ENCODE measurements around a stretch of chr4.

- CAGE, long polyA plus RNA, result no peak
- RRBS, result no CpG with 5 or more reads among the region's 5 CpGs
Observed at GRCh38 chr4:122560096-122560437, 60.8 kb downstream of the IL21 start.

- CAGE, long polyA plus RNA, result no peak
- RRBS, result no CpG with 5 or more reads among the region's 9 CpGs
Observed at GRCh38 chr4:122688246-122688903, 44.1 kb upstream of the BBS12 start.

DNA sequence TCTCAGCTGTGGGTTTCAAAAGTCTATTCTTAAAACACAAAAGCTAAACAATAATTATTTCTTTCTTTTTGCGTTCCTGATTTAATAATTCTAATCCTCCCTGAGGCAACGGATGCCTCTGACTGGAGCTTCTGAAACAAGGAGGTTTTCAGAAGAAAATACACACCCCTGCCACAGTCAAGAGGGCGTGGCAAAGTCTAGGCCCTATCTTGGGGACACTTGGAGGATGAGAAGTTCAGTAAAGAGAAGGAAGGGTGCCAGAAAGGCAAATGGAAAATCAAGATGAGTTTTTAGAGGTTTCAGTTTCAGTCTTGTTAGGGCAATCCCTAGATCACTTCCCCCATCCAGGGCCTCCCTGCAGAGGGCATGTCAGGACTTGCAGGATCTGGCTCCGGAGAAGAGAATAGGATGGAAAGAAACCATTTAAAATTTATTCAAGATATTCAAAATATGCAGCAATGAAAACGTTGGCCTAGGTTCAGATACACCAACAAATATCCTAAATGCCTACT is 28.5 kb upstream of the FGF2 start:
- CAGE, long polyA plus RNA, result no peak
- RRBS, result no CpG with 5 or more reads among the region's 5 CpGs

DNA sequence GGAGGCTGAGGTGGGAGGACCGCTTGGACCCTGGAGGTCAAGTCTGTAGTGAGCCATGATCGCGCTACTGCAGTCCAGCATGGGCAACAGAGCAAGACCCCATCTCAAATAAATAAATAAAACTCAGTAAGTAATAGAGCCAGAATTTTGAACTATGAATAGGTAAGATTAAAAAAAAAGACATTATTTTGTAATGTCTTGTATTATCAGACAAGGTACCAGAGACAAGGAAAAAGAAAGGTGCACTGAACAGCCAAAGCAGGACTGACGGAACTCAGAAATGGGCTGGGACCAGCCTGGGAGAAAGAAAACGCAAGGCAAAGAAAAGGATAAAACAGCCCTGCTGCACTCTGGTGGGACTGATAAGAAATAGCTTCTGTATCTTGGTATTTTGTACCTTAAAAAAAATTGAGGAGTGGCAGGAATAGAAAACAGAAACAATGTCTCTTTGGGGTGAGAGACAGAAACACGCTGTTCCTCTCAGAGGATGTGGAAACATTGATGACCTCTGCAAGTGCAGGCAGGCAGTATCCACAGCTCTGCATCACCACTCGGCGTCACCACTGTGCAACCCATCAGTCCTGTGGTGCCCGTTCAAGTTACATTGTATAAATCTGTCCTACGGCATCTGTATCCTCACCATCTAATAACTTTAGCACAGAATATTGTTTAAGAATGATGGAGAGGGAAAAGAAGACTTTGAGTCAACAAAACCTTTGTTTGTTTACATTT is 152.5 kb upstream of the SPRY1 start:
- CAGE, long polyA plus RNA, result no peak
- RRBS, result no CpG with 5 or more reads among the region's 10 CpGs

- CAGE, long polyA plus RNA, result no peak
- RRBS, result no CpG with 5 or more reads among the region's 9 CpGs
Observed at GRCh38 chr4:123340119-123340791, 56.3 kb upstream of the SPRY1 start.

DNA sequence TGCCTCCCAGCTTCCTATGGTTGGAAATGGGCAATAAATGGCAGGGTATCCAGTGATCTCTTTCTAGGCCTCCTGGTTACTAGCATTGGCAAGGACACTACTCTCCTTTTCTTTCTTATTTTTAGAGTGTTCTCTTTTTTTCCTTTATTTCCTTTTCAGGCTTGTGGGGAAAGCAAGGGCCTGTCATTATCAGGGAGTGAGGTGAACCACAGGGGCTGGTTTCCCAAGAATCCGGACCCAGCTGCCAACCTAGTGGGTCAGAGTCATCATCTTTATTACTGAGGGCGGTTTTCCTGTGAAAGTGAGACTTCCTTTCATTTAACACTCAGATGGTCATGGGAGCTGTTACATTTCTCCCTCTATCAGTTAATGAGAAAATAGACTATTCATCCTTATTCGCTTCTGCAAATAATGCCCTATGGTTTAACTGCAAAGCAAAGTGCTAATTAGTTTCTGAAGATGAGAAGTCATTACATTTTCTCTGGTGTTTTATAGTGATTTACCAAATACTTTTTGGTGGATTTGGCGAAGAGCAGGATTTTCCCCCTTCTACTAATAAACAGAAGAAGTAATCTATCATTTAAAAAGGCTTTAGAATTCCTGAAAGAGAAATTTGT is 224.8 kb downstream of the SPRY1 start:
- CAGE, long polyA plus RNA, result no peak
- RRBS, result no CpG with 5 or more reads among the region's 4 CpGs

GRCh38 chr4:124060011-124061073 is 652.2 kb downstream of the ANKRD50 start:
- CAGE, long polyA plus RNA, result no peak
- RRBS, result no CpG with 5 or more reads among the region's 4 CpGs

DNA sequence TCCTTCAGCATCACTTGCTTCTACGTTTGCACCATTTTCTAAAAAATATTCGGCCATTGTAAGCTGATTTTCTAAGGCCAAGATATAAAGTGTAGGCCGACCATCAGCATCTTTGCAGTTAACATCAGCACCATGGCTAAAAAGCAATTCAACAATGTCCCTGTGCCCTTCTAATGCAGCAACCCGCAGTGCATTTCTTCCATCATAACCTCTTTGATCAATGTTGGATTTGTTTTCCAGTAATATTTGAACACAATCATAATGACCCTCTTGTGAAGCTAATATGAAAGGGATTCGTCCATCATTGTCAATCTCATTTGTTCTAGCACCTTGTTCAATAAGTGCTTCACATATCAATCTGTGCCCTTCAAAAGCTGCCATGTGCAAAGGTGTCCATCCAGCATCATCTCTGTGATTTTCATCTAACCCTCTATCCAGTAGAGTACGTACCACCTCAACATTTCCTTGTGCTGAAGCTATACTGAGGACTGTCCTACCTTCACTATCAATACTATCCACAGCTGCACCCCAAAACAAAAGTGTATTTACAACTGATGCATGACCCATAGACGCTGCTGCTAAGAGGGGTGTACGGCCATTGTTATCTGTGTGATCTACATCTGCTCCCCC is 42.1 kb downstream of the ANKRD50 start:
- CAGE, long polyA plus RNA, result no peak
- RRBS, result no CpG with 5 or more reads among the region's 8 CpGs

- CAGE, long polyA plus RNA, result no peak
- RRBS, result no CpG with 5 or more reads among the region's 10 CpGs
Observed at GRCh38 chr4:125365813-125366071, 51.0 kb downstream of the FAT4 start.

GRCh38 chr4:125416853-125417366 is 102.2 kb downstream of the FAT4 start:
- CAGE, long polyA plus RNA, result no peak
- RRBS, result no CpG with 5 or more reads among the region's 6 CpGs

DNA sequence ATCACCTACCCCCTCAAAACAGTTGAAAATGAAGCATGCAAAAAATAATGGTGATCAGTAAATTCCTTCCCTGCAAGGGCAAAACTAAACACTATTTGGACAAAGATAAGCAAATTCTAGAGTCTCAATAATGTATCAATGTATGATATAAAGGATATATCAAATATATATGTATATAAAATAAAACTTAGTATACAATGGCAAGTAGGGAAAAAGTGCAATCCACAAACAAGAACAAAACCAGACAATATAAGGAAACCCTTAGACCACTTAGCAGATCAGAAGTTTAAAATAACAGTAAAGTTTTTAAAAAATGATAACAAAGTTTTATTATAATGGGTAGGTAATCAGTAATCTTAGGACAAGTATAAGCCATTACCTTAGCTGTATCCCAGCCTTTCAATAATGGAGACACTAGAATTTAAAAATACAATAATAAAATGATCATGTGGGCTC is 1138.5 kb upstream of the INTU start:
- CAGE, long polyA plus RNA, result no peak

GRCh38 chr4:127020423-127020828 is 612.3 kb upstream of the INTU start:
- CAGE, long polyA plus RNA, result no peak
- RRBS, result no CpG with 5 or more reads among the region's 17 CpGs

DNA sequence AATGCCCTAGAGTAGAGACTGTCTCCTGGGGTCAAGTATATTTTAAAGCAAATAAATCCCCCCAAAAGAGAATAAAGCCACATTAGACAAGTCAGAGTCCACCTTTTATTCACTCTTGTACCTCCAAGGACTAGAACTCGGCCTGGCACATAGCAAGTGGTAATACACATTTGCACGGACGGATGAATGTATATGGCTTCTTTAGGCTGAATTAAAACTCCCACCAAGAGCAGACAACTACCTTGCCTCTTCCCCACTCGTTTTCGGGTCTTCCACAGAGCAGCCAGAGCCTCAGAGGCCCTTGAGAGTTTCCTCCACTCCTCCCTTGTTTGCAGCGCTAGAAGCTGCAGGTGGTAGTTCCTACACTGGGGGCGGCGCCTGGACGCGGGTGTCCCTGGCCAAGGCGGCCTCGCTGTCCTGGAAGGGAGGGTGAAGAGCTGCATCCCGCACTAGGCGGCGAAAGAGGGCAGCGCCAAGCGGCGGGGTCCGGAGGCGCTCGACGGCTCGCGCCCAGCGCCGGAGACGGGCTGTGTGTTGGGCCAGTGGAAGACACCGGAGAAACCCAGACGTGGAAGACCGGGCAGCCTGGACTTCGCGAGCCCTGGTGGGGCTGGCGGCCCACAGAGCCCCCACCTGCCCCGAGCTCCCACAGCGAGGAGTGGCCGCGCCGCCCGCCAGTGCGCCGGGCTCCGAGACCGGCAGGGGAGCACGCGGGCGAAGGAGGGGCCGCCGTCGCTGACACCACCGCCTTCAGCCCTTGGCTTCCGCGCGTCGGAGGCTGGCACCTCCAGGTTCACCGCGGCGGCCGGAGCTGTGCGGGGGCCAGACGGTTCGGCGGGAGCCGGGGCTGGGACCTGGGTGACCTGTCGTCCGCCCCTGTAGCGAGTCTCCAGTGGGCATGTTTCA is 10.0 kb upstream of the INTU start:
- CAGE, long polyA plus RNA, result no peak
- RRBS, result 4% methylated on average over 25 of the region's 66 CpGs

- CAGE, long polyA plus RNA, result no peak
- RRBS, result no CpG with 5 or more reads among the region's 19 CpGs
Observed at GRCh38 chr4:127965802-127966328, 659 bp downstream of the ABHD18 start.

DNA sequence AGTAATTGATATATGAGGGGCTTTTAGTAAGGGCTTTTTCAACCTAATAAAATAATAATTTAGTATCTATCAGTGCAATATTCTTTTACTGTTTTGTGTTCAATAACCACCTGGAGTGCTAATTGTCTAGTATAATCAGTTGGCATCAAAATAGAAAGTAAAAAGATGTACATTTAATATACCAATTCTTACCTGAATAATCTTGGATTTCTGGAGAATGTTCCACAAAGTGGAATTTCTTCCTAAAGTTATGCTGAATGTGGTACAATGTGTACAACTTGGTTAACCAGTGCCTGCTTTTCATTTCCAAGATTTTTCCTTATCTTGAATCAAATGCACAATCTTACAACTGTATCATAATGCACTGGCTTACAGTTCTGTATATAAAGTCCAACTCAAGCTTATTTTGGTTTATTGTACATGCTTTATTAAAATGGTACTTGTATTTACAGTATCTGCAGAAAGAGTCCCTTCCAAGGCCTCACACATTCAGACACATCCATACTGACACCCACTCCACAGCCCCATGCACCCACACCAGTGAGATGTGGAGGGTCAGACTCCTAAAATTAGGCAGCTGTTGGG is 17.8 kb downstream of the PGRMC2 start:
- CAGE, long polyA plus RNA, result no peak

- CAGE, long polyA plus RNA, result no peak
- RRBS, result no CpG with 5 or more reads among the region's 14 CpGs
Observed at GRCh38 chr4:128386717-128387497, 99.3 kb upstream of the PGRMC2 start.

DNA sequence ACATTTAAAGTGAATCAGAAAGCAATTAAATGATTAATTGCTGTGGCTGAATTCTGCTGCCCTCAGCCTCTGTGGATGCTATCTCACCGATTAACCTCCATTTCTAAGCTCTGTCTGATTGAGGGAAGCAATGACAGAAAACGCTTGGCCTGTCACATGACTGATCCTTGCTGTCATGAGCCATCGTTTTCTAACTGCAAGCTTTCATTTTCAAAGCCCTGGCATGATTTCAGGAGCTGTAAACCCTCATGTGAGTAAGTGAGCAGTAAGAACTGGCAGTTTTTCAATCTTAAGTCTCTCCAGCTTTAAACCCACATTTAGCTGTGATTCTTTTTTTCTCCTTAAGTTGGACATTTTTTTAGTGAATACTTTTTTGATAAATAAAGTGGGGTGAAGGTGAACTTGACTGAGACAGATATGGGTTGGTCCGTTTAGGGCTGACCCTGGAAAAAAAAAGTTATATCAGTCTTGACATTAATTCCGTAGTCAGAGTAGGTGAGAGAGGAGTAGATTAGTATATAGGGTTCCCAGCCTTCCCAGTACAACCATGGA is 180.9 kb upstream of the PGRMC2 start:
- CAGE, long polyA plus RNA, result no peak
- RRBS, result no CpG with 5 or more reads among the region's 5 CpGs

DNA sequence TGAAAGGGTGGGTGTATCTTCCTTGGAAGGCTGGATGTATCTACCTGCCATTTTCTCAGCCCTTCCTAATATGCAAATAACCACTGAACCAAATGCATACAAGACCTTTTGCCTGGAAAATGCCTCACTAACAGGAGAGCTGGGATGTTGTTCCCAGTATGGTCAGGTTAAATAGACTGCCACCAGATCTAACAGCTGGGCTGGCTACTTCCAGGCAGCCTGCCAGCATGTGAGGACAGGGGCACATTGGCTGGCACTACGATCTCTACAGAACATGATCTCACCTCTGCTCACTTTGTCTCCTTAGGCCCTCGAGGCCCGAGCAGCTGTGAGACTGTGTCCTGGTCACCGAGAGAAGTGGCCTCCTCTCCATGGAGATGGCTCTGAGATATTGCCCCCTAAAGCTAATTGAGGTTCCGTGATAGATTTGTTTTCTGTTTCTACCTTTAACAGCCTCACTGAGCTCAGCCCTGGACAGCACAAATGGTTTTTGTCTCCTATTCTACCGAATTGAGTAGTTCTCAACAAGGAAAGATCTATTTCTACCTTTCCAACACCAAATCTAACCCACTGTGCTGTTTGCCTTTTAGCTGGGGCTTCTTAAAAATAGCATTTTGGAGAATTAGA is 225.2 kb upstream of the JADE1 start:
- CAGE, long polyA plus RNA, result no peak
- RRBS, result no CpG with 5 or more reads among the region's 6 CpGs

- CAGE, long polyA plus RNA, result no peak
- RRBS, result no CpG with 5 or more reads among the region's 17 CpGs
Observed at GRCh38 chr4:128862551-128863590, 53.4 kb downstream of the JADE1 start.

DNA sequence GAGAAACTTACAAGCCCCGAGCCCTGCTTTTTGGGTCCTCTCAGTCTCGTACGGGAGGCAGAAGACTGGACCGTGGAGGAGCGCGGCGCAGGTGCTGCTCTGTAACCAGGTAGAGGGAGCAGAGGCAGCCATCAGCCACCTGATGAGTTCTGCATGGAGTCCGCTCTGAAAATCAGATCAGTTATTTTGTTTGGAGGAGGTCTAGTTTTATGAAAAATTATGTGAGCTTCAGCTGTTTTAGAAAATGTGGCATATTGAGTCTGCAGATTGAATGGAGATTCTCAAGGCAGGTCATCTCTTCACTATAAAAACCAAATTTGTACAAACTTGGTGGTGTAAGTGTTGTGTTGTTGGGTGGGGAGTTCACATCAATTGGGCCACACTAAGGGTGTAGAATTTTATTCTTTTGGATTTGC is 61.4 kb downstream of the JADE1 start:
- CAGE, long polyA plus RNA, result no peak
- RRBS, result no CpG with 5 or more reads among the region's 8 CpGs